Gallbladder (tissue), 1 donor: ENCODE results near the genes VEGFB and CCDC88B.

GRCh38 chr11:63868070-63869023, 29.4 kb downstream of the MARK2 start:
- PRO-cap = no peak

DNA sequence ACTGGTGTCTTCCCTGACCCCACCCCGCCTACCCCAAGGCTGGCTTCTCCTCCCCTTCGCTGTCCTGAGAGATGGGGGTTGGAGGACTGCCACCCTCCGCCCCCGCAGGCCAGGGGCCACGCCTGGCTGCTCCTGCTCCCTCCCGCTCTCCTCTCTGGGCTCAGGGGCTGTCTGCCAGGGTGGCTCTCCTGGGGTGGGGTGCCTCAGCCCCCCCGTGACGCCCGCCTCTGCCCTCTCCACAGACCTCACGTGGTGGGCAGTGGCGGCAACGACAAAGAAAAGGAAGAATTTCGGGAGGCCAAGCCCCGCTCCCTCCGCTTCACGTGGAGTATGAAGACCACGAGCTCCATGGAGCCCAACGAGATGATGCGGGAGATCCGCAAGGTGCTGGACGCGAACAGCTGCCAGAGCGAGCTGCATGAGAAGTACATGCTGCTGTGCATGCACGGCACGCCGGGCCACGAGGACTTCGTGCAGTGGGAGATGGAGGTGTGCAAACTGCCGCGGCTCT, 8.3 kb downstream of the RCOR2 start:
- PRO-cap = no peak

DNA sequence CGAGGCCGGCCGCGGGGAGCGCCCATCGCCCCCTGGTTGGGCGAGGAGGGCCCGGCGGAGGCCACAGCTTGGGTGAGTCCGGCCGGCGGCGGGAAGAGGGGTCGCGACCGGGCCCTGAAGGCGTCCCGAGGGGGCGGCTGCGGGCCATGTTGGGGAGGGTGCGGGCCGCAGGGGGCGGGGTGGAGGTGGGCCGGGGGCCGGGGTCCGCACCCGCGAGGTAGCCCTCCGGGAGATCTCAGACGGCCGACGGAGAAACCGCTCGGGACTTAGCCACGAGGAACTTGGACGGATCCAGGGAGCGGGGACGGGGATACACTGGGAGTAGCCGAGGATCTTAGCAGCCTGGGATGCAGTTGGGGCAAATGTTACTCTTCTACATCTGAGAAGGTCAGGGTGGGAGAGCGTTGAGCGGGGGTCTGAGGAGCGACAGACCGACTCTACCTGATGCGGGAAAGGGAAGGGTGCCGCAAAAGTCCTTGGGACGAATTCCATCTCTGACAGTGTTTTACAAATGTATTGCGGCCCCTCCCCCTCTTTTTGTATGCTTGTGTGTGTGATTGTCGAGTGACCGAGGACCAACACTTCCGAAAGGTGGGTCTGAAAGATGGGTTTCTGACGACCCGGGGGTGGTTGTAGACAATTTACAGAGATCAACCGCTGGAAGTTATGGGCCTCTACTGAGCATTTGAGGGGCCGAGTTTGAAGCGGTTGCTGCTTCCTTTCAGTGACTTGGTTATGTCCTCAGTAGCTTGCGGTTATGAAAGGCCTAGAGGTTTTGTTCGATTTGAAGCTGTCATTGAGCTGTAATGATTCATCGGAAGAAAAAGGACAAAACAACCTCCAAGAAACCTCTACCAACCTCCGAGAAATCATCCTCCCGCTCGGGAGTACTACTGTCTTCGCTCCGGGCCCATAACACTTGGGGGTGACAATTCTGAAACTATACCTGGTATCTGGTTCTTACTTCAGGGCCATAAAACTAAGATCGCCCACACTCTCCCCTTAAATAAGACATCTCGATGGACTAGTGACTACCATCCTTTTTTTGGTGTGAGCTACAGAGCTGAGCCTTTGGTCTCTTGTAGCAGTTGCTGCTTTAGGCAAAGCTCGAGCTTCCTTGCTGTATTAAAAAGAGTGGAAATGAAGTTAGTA, 855 bp downstream of the STIP1 start:
- PRO-cap = no peak

DNA sequence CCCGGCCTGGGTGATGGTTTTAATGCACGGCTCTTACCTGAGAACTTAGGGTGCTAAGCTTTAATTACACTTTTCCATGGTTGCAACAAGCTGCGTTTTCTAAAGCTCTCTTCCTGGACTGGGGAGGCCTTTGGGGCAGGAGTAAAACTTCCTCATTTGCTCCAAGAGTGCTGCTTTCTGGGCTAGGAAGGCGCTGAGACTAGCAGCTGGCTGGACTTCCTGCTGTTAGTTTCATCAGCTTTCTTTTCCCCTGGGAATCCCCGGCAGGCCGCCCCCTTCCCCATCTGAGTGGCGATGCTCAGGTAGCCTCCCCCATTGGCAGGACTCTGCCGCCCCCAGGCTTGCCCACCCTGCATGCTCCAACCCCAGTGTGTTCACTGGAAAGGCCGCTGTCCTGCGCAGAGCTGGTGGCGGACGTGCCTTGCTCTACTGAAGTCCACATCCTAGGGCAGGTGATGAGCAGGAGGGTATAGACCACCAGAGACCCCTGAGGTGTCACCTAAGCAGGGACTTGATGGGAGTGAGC, 922 bp upstream of the FERMT3 start:
- PRO-cap = no peak

DNA sequence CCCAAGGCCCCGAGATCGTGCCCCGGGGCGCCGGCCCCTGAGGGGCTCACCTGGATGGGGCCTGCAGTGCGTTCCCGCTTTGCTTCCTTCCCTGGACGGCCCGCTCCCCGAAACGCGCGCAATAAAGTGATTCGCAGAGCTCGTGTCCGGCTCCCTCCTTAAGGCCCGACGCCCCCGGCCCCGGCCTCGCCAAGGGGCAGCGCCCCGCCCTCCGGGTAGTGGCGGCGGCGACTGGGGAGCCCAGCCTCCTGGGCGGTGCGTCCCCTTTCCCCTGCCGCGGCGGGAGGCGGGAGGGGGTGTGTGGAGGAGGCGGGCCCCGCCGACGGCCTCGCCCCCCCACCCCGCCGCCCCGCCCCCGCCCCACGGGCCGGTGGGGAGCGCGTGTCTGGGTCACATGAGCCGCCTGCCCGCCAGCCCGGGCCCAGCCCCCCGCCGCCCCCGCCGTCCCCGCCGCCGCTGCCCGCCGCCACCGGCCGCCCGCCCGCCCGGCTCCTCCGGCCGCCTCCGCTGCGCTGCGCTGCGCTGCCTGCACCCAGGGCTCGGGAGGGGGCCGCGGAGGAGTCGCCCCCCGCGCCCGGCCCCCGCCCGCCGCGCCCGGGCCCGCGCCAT, at the start of gene VEGFB:
VEGFB (plus strand) TSS at position 441 of the 609 bp plus-strand sequence.
- PRO-cap = bidirectional peak, plus-strand start at position 441 of the sequence, minus-strand start at position 233 of the sequence

- PRO-cap = unidirectional peak, minus-strand start at chr11:64237456; bidirectional peak, plus-strand start at chr11:64237849, minus-strand start at chr11:64237579
These were observed 2.9 kb downstream of the VEGFB start for GRCh38 chr11:64237279-64237786.

DNA sequence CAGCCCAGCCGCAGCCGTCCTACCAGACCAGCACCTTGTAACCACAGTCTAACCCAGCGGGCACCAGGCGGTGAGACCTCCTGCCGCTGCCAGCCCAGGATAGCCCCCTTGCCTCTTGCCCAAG, 861 bp downstream of the PPP1R14B start:
- PRO-cap = no peak

DNA sequence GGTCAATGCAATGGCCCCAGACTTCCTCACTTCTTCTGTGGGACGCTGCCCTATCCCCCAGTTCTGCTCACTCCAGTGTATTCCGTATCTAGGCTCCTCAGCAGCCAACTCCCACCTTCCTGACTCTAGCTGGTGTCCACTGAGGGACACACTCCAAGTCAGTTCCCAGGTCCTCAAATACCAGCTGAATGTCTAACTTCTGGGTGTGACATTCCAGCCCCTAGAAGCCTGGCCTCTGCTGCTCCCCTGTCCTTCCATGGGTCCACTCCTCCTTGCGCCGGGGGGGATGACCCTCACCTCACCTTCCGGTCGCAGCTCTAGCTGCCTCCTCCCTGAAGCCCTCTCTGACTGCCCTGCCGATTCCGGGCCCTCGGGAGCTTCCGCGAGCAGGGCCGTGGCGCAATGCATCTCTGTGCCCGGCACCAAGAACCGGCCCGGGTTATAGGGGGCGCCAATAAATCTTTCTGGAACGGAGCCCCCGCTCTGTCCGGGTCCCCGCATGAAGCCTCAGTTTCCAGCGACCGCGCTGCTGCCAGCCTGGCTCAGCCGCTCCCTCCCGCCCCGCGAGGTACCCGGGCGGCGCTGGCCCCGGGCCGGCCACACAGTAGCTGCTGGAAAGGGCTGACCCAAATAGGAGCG, 15.4 kb downstream of the BAD start:
- PRO-cap = no peak

DNA sequence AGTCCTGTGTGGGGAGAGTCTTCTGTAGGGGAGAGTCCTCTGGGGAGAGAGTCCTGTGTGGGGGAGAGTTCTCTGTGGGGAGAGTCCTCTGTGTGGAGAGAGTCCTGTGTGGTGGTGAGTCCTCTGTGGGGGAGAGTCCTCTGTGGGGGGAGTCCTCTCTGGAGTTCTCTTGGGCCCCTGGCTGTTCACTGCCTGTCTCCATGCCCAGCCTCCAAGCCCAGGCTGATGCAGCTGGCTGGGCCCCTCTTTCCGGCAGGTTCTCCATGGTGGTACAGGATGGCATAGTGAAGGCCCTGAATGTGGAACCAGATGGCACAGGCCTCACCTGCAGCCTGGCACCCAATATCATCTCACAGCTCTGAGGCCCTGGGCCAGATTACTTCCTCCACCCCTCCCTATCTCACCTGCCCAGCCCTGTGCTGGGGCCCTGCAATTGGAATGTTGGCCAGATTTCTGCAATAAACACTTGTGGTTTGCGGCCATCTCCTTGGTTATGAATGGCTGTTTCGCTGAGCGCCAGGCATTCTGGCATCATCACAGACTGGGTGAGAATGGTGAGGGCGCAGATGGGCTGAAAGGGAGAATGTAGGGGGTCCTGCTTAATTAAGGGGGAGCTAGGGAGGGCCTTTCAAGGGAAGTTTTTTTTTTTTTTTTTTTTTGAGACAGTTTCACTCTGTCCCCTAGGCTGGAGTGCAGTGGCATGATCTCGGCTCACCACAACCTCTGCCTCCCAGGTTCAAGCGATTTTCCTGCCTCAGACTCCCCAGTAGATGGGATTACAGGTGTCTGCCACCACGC, 3.6 kb downstream of the PRDX5 start:
- PRO-cap = bidirectional peak, plus-strand start at position 534 of the sequence, minus-strand start at position 360 of the sequence

- PRO-cap = bidirectional peak, plus-strand start at chr11:64340221, minus-strand start at chr11:64340141
These were observed at the start of gene CCDC88B for GRCh38 chr11:64339786-64340378. CCDC88B (plus strand) TSS chr11:64340204.

DNA sequence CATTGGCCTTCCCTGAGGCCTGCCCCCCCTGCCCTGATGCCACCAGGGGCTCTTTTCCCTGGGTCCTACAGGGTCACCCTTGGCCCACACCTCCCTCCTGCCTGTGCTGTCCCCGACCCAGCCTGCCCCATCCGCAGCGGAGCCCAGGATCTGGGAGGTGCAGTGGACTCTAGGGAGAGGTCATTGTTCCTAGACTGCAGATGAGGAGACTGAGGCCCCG, 4.8 kb upstream of the RPS6KA4 start:
- PRO-cap = no peak

- PRO-cap = no peak
These were observed 2.3 kb upstream of the SLC22A11 start for GRCh38 chr11:64553526-64553810.

- PRO-cap = no peak
These were observed 278 bp downstream of the SLC22A12 start for GRCh38 chr11:64591376-64591620.

DNA sequence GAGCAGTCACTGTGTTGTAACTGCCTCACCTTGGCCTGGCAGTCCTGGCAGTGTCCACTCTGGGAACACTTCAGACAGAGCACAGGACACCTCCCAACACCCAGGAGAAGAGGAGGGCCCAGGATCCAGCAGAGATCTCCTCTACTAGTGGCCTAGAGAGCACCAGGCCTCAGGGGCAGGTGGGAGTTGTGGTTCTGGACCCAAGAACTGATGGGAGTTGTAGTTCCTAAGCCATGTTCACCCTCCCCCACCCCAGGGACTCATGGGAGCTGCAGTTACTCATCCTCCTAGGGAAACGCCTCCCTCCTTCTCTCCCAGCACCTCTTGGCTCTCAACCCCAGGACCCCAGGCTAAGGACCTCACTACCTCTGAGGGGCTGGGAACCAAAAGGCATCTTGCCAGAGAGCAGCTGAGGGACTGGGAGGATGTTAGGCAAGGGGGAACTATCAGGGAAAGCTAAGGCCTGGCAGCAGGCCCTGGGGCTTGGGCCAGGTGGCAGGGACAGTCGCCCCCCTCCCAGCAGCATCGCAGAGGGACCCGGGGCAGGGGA, 28.8 kb downstream of the SLC22A12 start:
- PRO-cap = no peak

DNA sequence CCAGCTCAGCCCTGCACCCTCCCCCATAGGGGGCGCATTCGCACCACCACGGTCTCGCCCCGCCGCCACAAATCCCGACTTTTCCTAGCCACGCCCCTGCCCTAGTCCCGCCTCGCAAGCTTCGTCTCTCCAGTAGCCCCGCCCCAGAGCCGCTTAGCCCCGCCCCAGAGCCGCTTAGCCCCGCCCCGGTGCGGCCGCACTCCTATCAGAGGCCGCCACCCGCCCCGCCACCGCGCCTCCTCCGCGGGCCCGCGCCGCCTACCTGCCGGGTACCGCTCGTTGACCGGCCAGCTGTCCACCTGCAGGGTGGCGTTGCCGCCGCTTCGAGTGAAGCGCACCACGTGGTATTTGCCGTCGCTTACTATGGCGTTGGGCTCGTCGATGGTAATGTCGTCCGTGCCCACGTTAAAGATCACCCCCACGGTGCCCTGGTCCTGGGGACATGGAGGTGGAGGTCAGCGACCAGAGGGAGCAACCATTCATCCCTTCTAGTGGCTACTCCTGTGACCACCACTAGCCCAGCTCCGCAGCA, 39.2 kb downstream of the SLC22A12 start:
- PRO-cap = no peak

- PRO-cap = no peak
These were observed 11.6 kb downstream of the NRXN2 start for GRCh38 chr11:64711299-64711870.

- PRO-cap = no peak
These were observed 7.5 kb upstream of the PYGM start for GRCh38 chr11:64767295-64767720.

- PRO-cap = no peak
These were observed 9.1 kb downstream of the SF1 start for GRCh38 chr11:64768980-64769878.

- PRO-cap = no peak
These were observed 8.0 kb downstream of the SF1 start for GRCh38 chr11:64769879-64771119.

DNA sequence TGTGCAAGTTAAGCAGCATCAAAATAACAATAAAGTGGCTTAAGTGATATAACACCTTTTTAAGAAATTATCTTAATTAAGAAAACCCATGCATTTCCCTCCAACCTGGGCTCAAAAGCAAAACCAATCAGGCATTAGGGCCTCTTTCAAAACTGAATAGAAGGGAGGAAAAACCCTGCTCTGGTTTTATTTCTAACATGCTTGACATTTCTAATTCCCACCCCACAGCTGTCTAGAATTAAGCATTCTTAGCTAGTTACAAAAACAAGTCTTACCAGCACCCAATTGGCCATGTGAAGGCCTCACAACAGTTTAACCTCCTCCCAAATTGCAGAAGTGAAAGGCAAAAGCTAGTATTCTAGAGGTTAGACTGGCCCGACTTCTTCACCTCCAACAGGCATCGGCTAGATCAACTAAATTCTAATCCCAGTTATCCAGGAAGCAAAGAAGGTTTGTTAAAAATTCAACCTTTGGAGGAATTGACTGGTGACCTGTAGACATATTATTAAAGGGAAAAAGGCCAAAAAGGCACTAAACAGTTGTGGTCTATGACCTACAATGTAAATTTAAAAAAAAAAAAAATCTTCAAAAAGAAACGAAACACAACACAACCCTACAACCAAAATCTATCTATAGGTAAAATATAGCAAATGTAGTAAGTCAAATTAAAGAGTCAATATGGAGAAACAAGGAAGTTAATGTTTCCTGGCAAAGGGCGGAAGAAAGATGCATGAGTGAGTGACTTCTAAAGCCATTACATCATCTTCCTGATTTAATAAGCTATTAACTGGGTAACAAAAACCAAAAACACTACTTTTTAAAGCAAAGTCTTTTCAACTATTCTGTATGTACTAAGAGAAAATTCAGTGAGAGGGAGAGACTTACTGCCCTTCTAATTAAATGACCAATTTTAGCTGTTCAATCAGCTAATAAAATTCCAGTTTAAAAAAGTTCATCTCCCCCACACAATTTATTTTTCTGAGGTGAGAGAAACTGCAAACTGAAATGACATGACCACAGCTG, 6.3 kb downstream of the SF1 start:
- PRO-cap = no peak